SK-N-DZ (cell line): ENCODE measurements around the genes ZBTB43, RALGPS1, FPGS and ST6GALNAC4.

RAMPAGE:
- cytosol, long total RNA = no peak
- nucleus, long total RNA = no peak
These were observed at the start of gene ZBTB43 for GRCh38 chr9:126804755-126805251. TSS of gene ZBTB43 (plus strand) at chr9:126805040.

DNA sequence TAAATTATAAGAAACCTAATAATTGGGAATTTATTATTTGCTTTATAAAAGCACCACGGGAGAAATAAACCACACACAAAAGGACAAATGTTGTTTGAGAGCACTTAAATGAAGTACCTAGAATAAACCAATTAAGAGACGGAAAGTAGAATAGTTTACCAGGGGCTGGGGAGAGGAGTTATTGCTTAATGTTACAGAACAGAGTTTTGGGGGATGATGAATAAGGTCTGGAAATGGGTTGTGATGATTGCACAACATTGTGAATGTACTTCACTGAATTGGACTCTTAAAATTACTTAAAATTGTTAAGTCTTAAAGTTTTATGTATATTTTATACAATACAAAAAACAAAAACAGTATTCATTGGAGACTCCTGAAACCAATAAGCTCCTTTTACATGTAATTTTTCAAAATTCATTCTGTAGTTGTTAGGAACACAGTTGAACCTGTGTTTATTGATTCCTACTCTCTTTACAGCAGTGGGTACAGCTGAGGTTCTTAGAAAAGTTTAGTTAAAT, 1.5 kb downstream of the ZBTB43 start:
RAMPAGE:
- cytosol, long total RNA = no peak
- nucleus, long total RNA = no peak

DNA sequence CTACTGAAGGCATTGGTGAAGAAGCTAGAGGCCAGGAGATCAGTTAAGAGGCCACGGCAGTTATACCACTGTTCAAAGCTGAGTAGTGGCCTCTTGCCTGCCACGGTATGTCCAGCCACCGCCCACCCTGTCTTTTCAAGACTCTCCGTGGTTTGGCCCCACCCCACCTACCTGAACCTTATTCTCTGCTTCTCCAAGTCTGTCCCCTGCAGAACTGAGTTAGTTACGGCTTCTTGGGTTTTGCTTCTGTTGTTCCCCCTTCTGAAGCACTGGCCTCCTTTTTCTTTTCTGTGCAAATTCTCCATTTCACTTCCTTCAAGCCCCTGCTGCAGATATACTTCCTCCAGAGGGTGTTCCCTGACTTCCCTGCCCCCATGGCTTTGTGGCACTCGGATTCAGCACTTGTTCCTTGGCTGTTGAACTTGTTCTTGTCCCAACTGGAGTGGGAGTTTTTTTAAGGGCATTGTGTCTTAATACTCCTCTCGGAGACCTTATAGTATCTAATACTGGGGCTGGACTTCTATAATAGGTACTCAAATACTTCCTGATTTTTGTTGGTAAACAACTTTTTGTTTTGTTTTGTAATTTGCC, 2.0 kb downstream of the ZBTB34 start:
RAMPAGE:
- cytosol, long total RNA = no peak
- nucleus, long total RNA = no peak

GRCh38 chr9:126914266-126915524, at the start of gene RALGPS1:
TSS of gene RALGPS1 (plus strand) at chr9:126914782.
RAMPAGE:
- cytosol, long total RNA = no peak
- nucleus, long total RNA = no peak

DNA sequence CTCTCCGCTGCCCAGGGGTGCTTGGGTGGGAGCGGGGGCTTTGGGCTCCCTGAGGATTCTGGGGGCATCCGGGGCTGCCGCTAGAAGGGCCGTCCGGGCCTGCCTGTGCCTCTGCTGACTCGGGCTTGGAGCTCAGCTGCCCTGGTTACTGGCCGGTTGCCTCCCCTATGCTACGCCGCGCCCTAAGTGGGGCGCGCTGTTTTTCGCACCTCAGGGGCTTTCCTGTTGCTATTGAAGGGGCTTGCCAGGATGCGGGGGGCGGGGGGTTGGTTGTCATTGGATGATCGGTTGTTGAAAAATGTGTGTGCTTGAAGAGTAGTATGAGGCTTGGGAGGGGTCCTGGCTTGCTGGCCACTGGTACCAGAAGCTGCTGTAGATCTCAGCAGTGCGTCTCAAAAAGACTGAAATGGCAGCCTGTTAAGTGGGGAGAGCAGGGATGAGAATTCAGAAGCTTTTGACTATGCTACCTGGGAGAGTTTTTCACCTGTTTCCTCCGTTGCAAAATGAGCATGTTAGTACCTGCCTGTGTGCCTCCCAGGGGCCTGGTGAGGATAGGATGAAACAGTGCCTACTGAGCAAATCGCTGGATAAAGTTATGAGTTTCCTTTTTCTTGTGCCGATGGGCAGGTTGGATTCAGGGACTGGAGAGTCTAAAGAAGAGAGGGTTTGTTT, 1.1 kb downstream of the RALGPS1 start:
RAMPAGE:
- cytosol, long total RNA = no peak
- nucleus, long total RNA = no peak

DNA sequence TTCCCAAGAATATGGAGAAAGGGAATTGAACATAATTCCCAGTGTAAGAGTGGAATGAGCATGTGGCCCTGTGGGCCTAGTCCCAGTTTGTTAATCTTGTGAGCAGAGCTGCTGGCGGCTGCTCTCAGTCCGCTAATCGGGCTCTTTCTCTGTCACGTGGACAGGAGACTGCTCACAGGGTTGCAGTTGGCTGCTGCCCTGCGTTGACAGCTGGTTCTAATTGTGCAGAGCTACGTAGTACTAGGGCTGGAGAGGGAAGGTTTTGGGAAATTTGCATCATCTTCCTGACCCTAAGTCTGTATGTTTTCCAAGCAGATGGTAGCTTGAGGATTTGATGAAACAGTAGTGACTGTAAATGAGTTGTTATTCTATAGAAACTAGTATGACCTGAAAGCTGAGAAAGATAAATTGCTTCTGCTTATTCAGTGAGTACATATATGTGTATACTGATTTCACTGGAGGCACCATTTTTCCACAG, 100.7 kb downstream of the ANGPTL2 start:
RAMPAGE:
- cytosol, long total RNA = no peak
- nucleus, long total RNA = no peak

RAMPAGE:
- cytosol, long total RNA = no peak
- nucleus, long total RNA = no peak
These were observed 18.8 kb upstream of the ANGPTL2 start for GRCh38 chr9:127141131-127141717.

DNA sequence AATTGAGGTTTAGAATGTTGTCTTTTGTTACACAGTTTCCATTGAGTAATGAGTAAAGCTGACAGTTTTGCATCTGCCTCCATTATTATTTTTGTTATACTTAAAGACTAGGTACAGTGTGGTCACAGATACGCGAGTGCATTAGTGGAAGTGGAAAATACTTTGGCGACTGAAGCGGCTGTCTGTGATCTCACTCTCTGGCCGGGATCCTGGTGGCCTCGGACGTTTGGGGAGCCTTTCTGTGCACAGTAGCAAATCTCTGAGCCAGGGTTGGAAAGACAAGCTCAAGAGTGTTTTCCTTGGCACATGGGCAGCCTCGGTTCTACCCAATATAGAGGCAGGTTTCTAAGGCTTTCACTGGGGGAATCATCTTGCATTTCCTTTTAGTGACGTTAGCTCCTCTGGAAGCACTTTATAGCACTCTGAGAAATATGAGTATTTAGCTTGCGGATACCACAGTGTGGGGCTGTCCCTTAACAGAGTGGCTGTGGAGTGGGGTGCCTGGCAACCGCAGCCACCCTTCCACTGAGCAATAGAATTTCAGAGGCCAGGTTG, 32.3 kb upstream of the ANGPTL2 start:
RAMPAGE:
- cytosol, long total RNA = no peak
- nucleus, long total RNA = no peak

GRCh38 chr9:127220477-127221638, 43.7 kb upstream of the GARNL3 start:
RAMPAGE:
- cytosol, long total RNA = no peak
- nucleus, long total RNA = no peak

GRCh38 chr9:127337039-127337328, 60.0 kb upstream of the SLC2A8 start:
RAMPAGE:
- cytosol, long total RNA = no peak
- nucleus, long total RNA = no peak

GRCh38 chr9:127444726-127445957, 6.1 kb downstream of the RPL12 start:
RAMPAGE:
- cytosol, long total RNA = no peak
- nucleus, long total RNA = no peak

DNA sequence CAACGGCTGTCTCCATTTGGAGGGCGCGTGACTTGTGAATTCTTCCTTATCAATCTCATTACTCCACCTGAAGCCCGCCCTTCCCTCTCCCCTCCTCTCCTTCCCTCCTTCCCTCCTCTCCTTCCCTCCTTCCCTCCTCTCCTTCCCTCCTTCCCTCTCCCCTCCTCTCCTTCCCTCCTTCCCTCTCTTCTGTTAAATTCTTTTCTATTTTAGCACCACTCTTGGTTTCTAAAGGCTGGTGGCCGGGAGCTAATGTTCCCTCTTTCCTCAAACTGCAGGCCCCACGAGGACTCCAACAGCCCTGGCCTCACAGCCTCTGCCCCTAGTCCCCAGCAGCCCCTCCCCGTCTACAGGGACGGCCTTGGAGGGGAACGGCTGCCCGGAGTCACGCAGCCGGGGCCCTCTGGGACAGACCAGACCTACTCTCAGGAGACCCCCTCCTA, 58.4 kb downstream of the LRSAM1 start:
RAMPAGE:
- cytosol, long total RNA = no peak
- nucleus, long total RNA = no peak

DNA sequence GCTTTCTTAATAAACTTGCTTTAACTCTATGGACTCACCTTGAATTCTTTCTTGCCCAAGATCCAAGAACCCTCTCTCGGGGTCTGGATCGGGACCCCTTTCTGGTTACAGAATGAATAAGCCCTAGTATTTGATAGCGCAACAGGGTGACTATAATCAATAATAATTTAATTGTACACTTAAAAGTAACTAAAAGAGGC, 55.2 kb downstream of the NIBAN2 start:
RAMPAGE:
- cytosol, long total RNA = no peak
- nucleus, long total RNA = no peak

GRCh38 chr9:127562729-127563351, 6.0 kb downstream of the NIBAN2 start:
RAMPAGE:
- cytosol, long total RNA = no peak
- nucleus, long total RNA = no peak

DNA sequence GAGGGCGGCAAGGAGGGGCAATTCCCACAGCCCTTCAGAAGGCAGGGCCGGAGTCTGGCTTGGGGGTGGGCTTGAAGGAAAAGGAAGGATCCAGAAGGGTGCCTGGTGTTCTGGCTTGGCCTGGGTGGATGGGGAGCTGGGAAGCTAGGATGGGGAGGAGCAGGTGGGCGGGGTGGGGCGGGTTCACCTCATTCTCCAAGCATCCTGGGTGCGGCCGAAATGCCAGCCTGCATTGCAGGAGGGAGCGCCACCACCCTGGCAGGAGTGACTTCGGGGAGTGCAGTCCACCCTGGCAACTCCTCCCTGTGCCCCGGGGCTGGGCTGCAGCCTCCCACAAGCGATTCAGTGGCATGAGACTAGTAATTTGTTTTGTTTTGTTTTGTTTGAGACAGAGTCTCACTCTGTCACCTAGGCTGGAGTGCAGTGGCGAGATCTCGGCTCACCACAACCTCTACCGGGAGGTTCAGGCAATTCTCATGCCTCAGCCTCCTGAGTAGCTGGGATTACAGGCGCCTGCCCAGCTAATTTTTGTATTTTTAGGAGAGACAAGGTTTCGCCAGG, 5.5 kb downstream of the TTC16 start:
RAMPAGE:
- cytosol, long total RNA = no peak
- nucleus, long total RNA = no peak

RAMPAGE:
- cytosol, long total RNA = no peak
- nucleus, long total RNA = no peak
These were observed at the start of gene FPGS for GRCh38 chr9:127802840-127803461. TSS of gene FPGS (plus strand) at chr9:127802882.

RAMPAGE:
- cytosol, long total RNA = no peak
- nucleus, long total RNA = no peak
These were observed 1.1 kb downstream of the FPGS start for GRCh38 chr9:127803462-127804601.

GRCh38 chr9:127819795-127820509, 17.3 kb downstream of the FPGS start:
RAMPAGE:
- cytosol, long total RNA = no peak
- nucleus, long total RNA = no peak

RAMPAGE:
- cytosol, long total RNA = no peak
- nucleus, long total RNA = no peak
These were observed 9.5 kb downstream of the ENG start for GRCh38 chr9:127844739-127845488.

GRCh38 chr9:127916528-127917614, at the start of gene ST6GALNAC4:
TSS of gene ST6GALNAC4 (minus strand) at chr9:127917041.
RAMPAGE:
- cytosol, long total RNA = no peak
- nucleus, long total RNA = no peak